Osteocyte (in vitro differentiated cells): ENCODE measurements around a stretch of chr10.

DNA sequence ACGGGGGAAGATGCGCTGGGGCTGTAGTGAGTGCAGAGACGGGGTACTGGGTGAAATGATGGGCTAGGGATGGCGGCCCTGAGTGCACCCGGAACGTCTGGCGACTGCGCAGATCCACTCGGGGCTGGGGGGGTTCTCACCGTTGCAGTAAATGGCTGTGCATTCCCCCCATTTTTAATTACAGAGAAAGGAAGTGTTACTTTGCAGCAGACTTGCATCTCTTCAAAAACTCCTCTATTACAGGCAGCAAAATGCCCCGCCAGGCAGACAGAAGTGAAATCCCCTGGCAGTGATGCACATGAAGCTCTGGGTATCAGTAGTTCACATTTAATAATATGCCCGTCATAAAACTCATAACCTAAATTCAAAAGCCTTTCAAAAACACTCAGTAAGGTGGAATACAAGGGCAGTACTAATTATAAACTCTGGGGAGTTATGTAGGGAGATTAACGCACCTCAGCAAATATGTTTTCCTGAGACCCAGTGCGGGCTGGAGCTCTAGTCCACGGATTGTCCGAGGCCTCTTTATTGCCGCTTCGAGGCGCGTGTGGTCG lies 195.6 kb upstream of the ADARB2 start:
- PRO-cap, result no peak

DNA sequence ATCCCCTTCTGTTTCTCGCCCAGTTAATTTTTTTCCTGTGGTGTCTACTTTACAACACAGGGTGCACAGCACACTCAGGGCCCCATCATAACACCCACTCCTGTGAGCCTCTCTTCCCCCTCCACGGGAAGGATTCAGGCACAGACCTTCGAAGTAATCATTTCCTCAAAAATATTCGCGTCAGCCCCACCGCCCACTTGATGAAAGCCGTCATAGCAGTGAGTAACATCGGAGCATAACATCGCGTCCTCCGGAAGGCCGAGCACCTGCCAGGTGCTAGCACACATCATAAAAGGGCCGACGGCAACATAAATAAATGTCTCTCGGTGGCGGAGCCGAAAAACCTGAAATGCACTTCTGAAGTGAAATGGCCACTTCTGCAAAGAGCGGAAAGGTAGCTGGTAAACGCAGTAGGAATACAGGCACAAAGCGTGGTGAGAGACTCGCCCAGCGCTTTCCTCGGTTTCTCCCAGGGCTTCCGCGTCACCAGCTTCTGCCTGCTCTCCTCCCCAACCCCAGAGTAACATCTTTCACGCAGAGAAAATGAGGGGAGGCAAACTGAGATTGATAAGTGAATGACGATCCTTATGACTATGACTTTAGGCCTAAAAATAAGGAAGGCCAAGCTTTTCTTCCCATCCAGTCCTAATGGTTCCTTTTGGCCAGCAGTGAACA lies 201.8 kb upstream of the ADARB2 start:
- PRO-cap, result no peak

DNA sequence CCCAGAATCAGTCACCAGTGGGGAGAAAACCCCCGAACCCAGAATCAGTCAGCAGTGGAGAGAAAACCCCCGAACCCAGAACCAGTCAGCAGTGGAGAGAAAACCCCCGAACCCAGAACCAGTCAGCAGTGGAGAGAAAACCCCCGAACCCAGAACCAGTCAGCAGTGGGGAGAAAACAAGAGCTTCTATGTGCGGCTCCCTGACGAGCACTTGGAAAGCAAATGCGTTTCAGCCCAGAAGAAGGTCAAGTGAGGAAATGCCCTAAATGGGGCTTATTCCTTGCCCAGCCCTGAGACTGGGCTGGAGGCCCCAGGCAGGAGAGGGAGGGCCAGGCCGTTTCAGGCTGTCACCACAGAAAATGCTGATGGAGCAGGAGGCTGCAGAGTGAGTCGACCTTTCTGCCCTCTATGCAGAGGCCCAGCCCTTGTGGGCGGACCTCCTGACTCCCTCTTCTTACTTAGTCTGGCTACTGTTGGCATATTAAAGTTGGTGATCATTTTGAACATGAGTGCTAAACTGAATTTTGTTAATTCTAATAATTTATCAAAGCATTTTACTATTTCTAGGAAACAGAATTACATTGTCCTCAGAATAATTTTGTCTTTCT lies 18.7 kb upstream of the PFKP start:
- PRO-cap, result no peak

- PRO-cap, result no peak
Measured at GRCh38 chr10:3065438-3066052, 1.8 kb upstream of the PFKP start.

- PRO-cap, result no peak
Measured at GRCh38 chr10:3071210-3072245, 4.2 kb downstream of the PFKP start.

DNA sequence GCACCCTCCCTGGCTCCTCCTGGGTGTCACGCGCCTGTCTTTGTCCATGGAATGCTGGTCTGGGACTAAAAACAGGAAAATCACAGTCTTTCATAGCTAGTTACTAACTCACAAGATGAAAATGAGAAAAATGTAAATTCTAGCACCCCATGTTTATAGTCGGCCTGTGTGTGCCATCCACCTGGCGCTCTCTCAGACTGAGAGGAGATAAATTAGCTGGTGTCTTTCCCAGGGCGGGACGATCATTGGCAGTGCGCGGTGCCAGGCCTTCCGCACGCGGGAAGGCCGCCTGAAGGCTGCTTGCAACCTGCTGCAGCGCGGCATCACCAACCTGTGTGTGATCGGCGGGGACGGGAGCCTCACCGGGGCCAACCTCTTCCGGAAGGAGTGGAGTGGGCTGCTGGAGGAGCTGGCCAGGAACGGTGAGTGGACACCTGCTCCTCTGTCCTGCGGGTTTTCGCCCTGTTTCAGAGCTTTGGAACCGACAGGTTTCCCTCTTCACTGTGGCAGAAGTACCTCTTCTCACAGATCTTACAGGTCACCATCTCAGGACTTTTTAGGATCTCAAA lies 33.9 kb downstream of the PFKP start:
- PRO-cap, result no peak

DNA sequence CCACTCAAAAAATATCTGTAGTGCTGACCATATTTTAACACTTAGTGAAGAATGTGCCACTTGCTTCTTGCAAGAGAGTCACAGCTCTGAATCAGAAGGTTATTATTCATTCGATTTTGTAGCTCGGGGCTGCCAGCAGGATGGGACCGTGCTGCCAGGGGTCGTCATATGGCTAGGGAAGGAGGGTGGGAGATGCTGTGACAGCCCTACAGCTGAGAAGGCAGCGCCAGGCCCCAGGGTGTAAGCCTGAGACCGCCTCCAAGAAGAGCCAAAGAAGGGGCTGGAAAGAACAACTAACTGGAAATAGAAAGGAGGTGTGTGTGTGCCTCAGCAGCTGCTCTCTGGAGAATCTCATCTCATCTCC lies 152.2 kb upstream of the PITRM1 start:
- PRO-cap, result no peak

DNA sequence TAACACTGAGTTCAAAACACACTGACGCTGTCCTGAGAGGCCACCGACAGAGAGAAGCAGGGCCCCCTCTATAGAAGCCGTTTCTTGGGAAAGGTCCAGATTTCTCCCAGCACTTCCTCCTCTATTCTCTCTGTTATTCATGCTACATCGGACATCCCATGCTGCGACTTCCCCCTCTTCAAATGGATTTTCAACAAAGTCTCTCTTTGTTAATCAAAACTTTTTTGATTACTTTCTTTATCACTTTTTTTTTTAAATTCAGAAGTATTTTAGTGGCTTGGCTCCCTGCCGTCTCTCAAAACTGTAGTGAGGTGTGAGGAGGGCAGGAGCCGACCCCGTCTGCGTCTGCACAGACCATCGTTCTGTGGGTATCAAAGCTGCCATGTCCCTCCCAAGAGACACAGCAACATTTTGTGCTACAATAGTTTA lies 298.9 kb upstream of the PITRM1 start:
- PRO-cap, result no peak

- PRO-cap, result no peak
Measured at GRCh38 chr10:3473188-3473614, 300.6 kb upstream of the PITRM1 start.

- PRO-cap, result no peak
Measured at GRCh38 chr10:3486255-3486794, 298.7 kb downstream of the KLF6 start.

- PRO-cap, result no peak
Measured at GRCh38 chr10:3623749-3624027, 161.3 kb downstream of the KLF6 start.

GRCh38 chr10:3761223-3761639 lies 23.8 kb downstream of the KLF6 start:
- PRO-cap, result no peak

- PRO-cap, result no peak
Measured at GRCh38 chr10:3761797-3762413, 23.1 kb downstream of the KLF6 start.

GRCh38 chr10:3770700-3771202 lies 14.3 kb downstream of the KLF6 start:
- PRO-cap, result no peak

- PRO-cap, result unidirectional peak, minus-strand start at chr10:3775814
Measured at GRCh38 chr10:3775204-3775901, 9.7 kb downstream of the KLF6 start.

- PRO-cap, result no peak
Measured at GRCh38 chr10:3780617-3781014, 4.4 kb downstream of the KLF6 start.

DNA sequence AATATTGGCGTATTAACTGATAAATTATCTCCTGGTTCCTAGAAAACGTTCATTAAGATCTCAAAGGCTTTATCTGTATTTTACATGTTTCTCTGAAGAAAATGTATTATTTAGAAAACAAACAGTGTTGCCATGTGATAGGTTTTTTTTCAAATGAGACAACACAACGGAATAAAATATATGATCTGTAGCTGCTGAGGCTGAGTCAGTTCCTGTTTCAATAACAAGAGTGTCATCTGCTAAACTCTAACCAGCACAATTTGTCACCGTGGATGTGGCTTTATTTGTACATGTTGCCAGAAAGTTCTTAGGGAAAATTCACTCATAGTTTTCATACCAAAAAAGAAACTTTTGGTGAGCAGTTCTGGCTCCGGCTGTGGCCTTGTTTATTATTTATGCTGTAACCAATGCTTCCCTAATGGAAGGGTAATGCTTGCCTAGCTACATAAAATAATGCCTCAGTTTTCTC lies 20.2 kb upstream of the KLF6 start:
- PRO-cap, result bidirectional peak, plus-strand start at position 334 of the sequence, minus-strand start at position 276 of the sequence

GRCh38 chr10:3851267-3852013 lies 66.4 kb upstream of the KLF6 start:
- PRO-cap, result no peak

- PRO-cap, result no peak
Measured at GRCh38 chr10:3854056-3854577, 69.1 kb upstream of the KLF6 start.

DNA sequence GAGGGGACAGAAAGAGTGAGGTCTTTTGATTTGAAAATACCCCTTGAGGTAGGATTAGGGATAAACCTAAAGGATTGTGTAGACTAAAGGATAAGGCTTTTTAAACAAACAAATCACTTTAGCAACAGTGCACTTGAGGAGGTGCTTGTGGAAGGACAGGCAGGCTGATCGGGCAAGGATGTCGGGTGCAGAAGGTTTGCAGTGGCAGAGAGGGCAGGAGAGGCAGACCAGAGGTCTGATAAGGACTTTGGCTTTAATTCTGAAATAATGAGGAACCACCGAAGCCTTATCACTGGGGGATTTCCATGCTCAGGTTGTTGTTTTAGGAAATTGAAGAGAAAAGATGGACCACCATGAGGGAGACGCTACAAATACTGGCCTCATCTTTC lies 119.4 kb upstream of the KLF6 start:
- PRO-cap, result no peak